HEK293 (cell line): ENCODE results near the genes C4orf47 and PDLIM3.

GRCh38 chr4:185426102-185426546 is at the start of gene C4orf47:
TSS of gene C4orf47 (plus strand) at chr4:185426254.
- PRO-cap, result no peak
- RRBS, 2 experiments, result no CpG with 5 or more reads among the region's 29 CpGs

DNA sequence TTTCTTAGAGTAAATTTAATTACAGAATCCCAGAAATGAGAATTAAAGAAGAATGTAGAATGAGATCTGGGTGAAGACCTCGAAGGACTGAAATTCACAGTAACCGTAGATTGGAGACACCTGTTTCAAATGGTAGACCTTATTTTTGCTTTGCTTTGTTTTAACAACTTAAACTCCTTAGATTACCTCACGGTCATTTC is 12.5 kb downstream of the PDLIM3 start:
- PRO-cap, result no peak
- RRBS, 2 experiments, result no CpG with 5 or more reads among the region's 3 CpGs

DNA sequence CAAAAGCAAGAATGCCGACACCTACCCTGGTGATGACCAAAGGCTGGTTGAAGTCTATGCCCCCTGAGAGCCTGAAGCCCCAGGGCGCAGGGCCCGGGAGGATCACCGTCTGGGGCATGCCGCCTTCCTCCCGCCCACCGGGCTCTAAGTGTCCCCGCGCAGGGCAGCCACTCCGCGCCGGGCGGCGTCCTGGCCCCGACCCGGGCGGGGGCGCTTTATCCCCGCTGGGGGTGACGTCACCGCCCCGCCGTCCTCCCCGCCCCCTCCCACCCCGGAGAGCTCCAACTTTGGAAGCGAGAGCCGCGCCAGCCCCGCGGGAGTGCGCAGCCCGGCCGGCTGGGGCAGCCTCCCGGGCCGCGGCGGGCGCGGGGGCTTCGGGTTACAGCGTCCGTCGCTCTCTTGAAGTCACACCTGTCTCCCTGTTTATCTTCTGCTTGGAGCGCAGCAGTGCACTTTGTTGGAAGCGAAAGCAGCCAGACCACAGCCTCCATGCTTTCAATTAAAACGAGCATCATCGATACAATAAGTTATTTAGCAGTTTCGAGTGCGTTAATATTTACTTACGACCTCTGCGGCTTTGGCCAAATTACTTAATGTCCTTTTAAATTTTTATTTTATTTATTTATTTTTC is at the start of gene PDLIM3:
Gene PDLIM3 (minus strand): TSS at position 191 of the 631 bp plus-strand sequence.
- PRO-cap, result bidirectional peak, plus-strand start at position 319 of the sequence, minus-strand start at position 146 of the sequence; unidirectional peak, minus-strand start at position 418 of the sequence
- RRBS, 2 experiments, result under 1 to 2% methylated on average over 27 to 28 of the region's 51 CpGs

- PRO-cap, result no peak
- RRBS, 2 experiments, result no CpG with 5 or more reads among the region's 1 CpG
Observed at GRCh38 chr4:185700531-185701208, 111.3 kb downstream of the SORBS2 start.

DNA sequence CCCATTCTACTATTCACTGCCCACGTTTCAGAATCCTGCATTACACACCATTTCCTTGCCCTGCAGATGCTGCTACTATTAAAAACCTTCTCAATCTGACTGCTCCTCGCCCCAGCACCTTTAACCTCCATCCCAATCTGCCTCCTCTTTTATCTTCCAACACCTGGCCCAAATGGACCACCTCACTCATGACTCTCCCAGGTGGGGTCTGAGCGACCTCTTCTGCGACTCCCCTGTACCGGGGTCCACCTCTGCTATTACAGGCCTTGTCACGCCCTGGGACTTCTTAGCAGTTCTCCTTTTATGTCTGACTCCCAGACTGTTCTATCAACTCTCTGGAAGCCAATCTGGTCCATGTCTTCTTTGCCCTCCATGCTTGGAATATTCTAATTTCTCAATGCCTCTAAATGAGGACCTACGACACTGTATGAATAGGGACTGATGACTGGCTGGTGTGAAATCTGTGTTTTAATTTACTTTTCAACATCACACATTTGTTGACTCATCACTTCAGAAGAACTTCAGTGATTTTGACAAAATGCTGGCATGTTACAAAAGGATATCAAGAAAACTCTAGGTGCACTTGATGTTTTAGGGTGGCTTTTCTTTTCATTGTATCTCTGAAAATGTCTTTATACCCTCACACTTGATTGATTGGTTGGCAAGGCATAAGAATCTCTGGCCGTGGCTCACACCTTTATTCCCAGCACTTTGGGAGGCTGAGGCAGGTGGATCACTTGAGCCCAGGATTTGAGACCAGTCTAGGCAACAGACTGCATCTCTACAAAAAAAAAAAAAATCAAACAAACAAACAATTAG is 1.8 kb upstream of the SORBS2 start:
- PRO-cap, result no peak
- RRBS, 2 experiments, result no CpG with 5 or more reads among the region's 8 CpGs

DNA sequence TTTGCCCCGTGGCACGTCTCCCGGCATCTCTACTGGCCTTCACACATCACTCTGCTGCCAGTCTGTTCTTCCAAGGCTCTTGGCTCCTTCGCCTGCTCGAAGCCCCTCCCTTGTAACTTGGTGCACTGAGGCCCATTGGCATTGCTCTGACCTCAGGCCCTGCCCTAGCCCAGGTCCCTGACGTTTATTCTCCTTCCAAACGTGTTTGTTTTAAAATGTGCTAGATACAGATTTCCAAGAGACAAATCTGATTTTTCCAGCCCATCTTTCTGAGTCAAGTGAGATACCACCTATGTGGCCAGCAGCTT is 2.7 kb upstream of the SORBS2 start:
- PRO-cap, result no peak
- RRBS, 2 experiments, result 94 to 98% methylated on average over 3 of the region's 7 CpGs

GRCh38 chr4:185863738-185864297 is 51.8 kb upstream of the SORBS2 start:
- PRO-cap, result no peak
- RRBS, 2 experiments, result no CpG with 5 or more reads among the region's 1 CpG

DNA sequence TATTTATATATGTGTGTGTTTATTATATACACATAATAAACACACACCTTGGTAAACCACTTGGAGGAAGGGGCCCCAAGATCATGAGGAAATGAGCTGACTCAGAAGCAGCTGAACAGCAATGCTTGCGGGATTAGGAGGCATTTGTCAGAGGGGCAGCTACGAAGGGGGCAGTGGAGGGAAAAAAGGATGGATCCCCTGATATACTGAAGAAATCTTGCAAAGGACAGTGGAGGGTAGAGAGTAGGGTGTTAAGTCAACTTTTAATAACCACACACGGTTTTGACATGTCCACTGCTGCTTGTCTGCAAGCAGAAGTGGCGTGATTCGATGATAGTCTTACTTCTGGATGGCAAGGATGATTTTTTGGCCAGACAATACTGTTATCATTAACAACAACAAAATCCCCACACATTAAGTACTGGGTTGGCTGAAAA is 120.1 kb upstream of the SORBS2 start:
- PRO-cap, result no peak
- RRBS, 2 experiments, result no CpG with 5 or more reads among the region's 5 CpGs

- PRO-cap, result no peak
- RRBS, 2 experiments, result no CpG with 5 or more reads among the region's 1 CpG
Observed at GRCh38 chr4:186026678-186026993, 42.3 kb upstream of the TLR3 start.

- PRO-cap, result no peak
- RRBS, 2 experiments, result no CpG with 5 or more reads among the region's 7 CpGs
Observed at GRCh38 chr4:186074126-186074663, 5.2 kb downstream of the TLR3 start.

- PRO-cap, result unidirectional peak, minus-strand start at chr4:186192230; unidirectional peak, minus-strand start at chr4:186192325
- RRBS, 2 experiments, result no CpG with 5 or more reads among the region's 20 CpGs
Observed at GRCh38 chr4:186192132-186192849, 924 bp downstream of the CYP4V2 start.

DNA sequence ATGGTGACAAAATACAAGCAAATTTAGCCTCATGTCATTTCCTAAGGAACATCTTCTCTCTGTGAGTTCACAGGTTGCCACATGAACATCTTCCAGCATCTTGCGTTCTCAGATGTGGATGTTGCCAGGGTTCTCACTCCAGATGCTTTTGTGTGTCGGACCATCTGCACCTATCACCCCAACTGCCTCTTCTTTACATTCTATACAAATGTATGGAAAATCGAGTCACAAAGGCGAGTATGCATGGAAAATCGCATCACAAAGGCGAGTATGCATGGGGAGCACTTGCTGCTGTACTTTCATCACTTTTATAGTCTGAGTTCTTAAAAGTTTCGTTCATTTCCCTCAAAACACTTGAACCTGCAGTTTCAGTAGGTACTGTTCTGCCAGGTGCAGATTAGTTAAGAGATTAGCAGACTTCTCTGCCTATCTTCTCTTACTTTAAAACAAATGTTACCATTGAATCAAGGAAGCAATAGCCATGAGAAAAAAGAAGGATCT is 15.8 kb upstream of the F11 start:
- PRO-cap, result no peak
- RRBS, 2 experiments, result no CpG with 5 or more reads among the region's 7 CpGs

GRCh38 chr4:186839429-186840062 is 115.9 kb upstream of the FAT1 start:
- PRO-cap, result no peak
- RRBS, 2 experiments, result no CpG with 5 or more reads among the region's 10 CpGs

GRCh38 chr4:186843844-186844698 is 120.4 kb upstream of the FAT1 start:
- PRO-cap, result no peak
- RRBS, 2 experiments, result no CpG with 5 or more reads among the region's 10 CpGs

DNA sequence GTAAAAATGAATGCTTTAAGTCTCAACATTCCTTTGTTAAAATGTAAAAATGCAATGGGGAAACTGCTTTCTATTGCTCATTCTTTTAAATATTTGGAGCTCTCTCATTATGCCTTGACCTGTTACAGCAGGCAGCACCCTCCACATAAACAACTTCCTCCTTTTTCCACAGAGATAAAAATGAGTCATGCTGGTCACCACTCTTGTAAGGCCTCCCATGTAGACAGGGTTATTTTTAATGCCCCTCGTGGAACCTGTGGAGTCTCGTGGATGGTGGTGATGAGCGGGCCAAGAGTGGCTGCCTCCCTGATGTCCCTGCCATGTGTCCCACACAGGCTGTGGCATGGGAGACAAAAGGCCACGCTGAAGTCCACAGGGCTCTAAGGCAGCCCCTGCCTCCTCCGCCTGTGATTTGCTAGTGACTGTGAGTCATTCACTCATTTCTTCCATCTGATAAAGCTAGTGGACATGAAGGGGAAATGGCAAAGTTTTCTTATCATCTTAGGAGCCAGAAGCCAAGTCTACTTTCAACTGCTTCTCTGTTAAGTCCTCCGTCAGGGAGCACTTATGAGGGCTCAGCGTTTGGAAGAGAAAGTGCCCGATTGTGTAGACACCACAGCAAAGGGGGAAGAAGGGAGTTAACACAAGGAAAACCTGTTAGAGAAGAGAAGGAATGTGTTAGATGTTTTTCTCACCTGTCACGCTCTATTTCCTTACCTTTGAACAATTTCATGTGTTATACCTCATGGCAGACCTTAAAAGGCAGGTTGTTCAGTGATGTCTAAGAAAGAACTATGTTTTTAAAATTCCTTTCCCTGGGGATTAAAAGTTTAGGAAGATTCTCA is 121.6 kb upstream of the FAT1 start:
- PRO-cap, result no peak
- RRBS, 2 experiments, result no CpG with 5 or more reads among the region's 9 CpGs

DNA sequence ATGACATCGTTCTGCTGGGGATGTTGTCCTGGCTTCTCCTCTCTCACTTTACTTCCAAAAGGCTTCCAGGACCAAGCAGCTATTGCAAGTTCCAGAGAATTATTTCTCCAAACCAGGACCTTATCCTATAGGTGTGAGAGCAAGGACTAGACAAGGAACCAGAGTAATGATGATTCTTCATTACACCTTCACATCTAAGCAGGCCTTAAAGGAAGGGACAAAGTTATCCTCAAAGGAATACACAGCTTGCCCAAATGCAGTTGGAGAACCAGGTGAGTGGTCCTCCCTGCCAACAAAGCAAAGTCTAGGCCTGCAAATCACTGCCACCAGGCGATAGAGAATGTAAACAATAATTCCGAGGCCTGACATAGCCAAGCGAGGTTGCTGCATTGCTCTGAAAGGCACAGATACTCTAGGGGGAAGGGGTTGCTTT is 178.1 kb upstream of the FAT1 start:
- PRO-cap, result no peak
- RRBS, 2 experiments, result no CpG with 5 or more reads among the region's 4 CpGs

DNA sequence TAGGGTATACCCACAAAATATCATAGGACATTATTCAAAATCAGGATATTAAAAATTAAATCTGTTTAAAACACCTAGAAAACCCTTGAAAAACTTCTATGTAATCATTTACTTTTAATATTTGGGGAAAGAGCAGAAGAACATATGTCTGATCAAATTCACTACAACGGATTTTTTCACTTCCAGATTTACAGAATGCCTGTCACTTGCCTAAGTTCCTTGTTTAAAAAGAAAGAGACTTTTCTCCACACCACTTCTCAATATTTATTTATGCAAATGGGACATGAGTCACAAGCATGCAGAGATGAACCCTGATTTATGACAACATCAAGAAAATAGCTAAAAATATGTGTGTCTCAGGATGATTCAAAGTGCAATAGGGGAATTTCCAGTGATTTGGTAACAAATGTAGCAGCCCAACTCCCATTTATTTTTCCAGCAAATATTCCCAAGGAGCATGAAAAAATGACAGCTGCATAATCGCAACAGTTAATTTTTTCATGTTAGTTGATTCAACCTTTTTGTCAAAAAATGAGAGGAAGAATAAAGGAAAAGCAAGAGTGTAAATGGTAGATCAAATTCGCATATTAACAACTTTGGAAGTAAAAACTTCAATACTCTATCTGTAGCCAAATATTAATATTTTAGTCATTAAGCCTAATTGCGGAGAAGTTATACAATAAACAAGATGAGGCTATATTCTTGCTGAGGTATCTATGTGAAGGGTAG is 180.5 kb upstream of the FAT1 start:
- PRO-cap, result no peak
- RRBS, 2 experiments, result no CpG with 5 or more reads among the region's 4 CpGs

DNA sequence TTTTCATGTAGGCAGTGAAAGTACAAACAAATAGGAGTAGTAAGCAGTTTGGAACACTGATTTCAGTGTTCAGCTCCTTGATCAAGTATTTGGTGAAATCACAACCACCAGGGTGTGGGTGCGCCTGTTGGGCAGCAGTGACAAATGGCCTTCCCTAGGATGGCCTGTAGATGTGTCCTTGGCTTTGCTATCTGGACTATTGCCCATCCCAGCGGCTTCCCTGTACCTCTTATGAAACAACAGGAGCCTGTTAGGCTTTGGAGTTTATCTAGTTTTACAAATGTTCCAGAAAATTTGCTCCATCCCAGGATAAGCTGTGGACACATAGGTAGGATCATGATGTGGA is 216.8 kb upstream of the FAT1 start:
- PRO-cap, result no peak
- RRBS, 2 experiments, result no CpG with 5 or more reads among the region's 2 CpGs

DNA sequence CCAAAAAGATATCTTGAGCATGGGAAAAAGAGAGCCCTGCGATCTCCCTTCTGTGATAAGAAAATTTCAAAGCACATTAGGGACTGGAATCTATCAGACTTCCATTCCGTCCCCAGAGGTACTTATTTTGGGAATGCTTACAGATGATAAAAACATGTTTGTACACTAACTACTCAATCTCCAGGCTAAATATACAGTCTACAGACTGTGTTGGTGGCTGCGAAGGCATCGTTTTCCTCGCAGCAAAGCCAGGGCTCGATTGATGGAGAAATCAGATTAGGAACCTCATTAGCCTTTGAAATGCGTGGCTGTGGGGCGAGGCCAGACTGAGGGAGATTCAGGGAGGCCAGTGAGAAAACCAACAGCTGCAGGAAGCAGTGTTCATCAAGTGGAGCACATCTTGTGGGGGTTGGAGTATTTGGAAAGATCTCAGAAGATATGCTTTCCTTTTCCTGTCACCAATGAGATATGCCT is 224.8 kb upstream of the FAT1 start:
- PRO-cap, result no peak
- RRBS, 2 experiments, result no CpG with 5 or more reads among the region's 8 CpGs

DNA sequence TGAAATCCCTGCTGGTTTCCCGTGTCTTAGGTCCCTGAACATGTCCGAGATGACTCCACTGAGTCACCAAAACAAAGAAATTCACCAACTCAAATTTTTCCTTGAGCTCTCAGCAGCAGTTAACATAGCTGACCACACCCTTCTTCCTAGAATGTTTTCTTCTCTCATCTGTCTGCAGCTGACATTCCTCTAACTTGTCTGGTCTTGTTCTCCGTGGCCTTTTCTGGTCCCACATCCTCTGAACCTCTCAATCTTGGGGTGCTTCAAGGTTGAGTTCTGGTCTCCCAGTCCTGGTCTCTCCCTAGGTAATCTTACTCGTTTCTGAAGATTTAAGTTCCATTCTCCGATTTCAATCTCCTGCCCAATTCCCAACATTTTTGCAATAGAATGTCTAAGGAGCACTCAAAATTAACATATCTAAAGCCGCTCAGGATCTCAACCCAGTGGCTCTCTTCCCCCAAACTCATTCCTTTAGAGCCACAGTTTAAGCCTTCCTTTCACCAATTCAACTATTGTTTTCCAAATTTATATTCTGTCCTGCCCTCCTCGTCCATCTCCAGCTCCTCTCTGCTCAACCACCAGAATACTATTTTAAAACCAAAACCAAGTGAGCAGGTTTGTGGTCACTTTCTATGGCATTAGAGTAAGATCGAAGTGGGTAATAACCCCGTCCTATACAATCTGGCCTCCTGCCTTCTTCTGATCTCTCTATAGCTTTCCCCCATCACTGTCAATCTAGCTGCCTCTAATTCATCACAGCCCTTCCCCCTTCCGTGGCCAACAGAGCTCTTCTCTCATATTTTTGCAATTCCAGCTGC is 1.3 kb downstream of the TRIML2 start:
- PRO-cap, result no peak
- RRBS, 2 experiments, result no CpG with 5 or more reads among the region's 10 CpGs